Occipital lobe (tissue), 2 donors: ENCODE results near the genes ARFRP1 and SLC2A4RG.

- RAMPAGE, long total RNA = no peak
These were observed 2.4 kb upstream of the COL9A3 start for GRCh38 chr20:62814065-62815293.

GRCh38 chr20:62816540-62816891 lies 334 bp upstream of the COL9A3 start:
- RAMPAGE, long total RNA = no peak

DNA sequence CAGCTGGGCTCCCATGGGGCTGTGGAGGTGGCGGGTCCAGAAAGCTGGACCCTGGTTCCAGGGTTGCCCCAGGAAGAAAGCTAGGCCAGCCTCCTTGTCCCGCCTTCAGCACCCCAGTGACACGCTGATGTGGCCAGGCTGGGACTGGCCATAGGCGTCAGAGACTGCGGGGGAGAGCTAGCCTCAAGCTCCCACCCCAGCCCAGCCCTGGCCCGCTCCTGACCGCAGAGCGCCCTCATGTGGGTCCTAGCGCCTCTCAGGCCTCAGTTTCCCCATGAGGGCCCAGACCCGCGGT lies 7.7 kb downstream of the COL9A3 start:
- RAMPAGE, long total RNA = no peak

GRCh38 chr20:62900116-62901261 lies 25.8 kb downstream of the DIDO1 start:
- RAMPAGE, long total RNA = no peak

- RAMPAGE, long total RNA = no peak
These were observed 3.2 kb downstream of the SLC17A9 start for GRCh38 chr20:62955443-62956299.

DNA sequence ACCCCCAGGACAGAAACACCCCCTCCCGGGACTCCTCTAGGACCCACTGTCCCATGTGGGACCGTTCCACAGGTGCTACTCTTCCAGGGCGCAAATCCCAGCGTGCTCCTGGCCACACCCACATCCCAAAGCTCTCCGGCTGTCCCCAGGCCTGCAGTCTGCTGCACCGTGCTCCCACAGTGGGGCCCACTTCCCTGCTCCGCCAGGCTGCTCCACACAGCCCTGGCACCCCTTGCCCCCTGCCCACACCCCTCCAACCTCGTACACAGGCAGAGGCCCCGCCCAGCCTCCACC lies 27.4 kb downstream of the YTHDF1 start:
- RAMPAGE, long total RNA = no peak

- RAMPAGE, long total RNA = no peak
These were observed 680 bp downstream of the YTHDF1 start for GRCh38 chr20:63215051-63215850.

- RAMPAGE, long total RNA = no peak
These were observed 977 bp downstream of the NKAIN4 start for GRCh38 chr20:63252920-63254052.

DNA sequence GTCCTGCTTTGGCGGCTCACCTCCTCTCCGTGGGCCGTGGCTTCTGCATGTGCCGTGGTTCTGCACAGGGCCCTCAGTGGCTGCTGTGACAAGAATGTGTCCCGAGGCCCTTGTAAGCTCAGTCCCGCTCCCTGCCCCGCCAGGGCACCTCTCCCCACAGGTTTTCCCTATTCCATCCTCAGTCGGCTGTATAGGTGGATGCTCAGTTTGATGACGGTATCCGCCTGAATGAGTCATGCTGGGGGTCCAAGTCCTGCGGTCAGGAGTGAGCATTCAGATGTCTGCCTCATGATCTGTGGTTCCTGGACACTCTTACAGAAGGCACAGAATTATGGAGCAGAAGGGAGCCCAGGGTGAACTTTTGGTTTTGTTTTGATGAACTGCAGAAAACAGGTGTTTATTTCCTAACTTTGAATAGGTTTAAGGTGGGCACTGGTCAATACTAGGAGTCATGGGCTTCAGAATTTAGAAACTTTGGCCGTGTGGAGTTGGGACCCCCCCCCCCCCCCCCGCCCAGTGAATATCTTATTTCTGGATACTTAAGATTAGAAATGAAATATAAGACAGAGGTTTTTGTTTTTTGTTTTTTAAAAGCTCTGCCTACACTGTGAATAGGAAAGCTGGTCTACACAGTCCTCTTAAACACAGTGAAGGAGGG lies 1.3 kb downstream of the ARFGAP1 start:
- RAMPAGE, long total RNA = no peak

DNA sequence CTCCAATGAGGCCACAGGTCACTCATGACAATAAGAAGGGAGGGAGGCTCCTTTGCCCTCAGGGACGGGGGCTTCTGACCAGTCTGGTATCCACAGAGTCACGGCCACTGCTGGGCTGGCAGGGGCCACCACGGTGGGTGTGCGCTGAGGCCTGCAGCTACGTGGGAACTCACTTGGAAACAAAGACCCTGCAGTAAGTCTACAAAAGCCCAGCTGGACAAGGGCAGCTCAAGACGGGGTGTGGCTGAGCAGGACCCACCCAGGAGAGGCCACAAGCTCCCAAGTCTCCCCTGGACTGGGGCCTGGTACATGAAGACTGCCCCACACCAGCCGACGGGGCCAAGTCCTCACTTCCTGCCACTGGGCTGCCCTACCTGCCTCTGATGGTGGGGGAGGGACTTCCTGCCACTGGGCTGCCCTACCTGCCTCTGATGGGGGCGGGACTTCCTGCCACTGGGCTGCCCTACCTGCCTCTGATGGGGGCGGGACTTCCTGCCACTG lies 48.3 kb upstream of the CHRNA4 start:
- RAMPAGE, long total RNA = no peak

DNA sequence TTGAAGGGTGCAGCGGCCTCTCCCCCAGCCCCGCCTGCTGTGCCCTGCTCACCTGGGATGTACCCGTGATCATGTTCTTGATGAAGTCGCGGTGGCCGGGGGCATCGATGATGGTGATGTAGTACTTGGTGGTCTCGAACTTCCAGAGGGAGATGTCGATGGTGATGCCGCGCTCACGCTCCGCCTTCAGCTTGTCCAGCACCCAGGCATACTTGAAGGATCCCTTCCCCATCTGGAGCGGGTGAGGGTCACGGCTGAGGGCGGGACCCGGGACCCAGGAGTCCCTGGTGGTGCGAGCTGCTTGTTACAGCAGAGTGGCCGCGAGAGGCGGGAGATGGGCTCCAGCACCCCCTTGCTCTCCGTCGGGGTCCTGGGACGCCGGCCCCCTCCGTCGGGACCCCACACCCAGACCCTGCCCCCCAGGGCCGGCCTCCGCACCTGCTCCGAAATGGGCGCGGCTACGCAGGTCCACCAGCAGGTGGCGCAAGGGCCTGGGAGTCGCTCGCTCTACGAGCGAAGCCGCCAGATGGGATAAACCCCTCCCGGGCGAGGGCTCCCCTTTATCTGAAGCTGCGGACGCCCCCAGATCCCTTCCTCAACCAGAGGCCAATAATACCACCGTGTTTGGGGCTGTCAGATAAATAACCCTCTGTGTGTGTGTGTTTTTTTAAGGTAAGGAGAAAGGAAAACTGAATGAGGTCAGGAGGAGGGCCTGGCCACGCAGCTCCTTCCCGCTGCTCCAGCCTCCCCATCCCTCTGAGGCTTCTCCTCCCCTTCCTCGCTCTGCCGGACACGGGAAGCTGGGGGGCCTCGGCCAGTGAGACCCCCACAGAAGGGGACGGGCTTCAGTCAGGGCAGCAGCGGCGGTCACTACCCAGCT lies 2.8 kb downstream of the EEF1A2 start:
- RAMPAGE, long total RNA = no peak

- RAMPAGE, long total RNA = no peak
These were observed 1.4 kb downstream of the EEF1A2 start for GRCh38 chr20:63497445-63497868.

GRCh38 chr20:63569748-63570318 lies 4.2 kb downstream of the HELZ2 start:
- RAMPAGE, long total RNA = no peak

DNA sequence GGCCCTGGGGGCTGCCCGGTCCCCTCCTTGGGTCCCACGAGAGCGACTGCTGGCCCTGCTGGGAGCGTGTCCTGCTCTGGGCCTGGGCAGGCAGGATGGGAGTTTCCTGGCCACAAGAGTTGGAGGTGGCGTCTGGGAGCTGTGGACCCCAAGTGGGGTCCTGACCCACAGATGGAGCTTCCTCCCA lies 7.3 kb upstream of the TNFRSF6B start:
- RAMPAGE, long total RNA = no peak

GRCh38 chr20:63707195-63708232 lies at the start of gene ARFRP1:
TSS of gene ARFRP1 (minus strand) at chr20:63707976.
- RAMPAGE, long total RNA = start-site peak on the minus strand at chr20:63707877-63707920, 155 and 98 reads in 2 replicates; start-site peak on the plus strand at chr20:63708042-63708145, 161 and 383 reads in 2 replicates

DNA sequence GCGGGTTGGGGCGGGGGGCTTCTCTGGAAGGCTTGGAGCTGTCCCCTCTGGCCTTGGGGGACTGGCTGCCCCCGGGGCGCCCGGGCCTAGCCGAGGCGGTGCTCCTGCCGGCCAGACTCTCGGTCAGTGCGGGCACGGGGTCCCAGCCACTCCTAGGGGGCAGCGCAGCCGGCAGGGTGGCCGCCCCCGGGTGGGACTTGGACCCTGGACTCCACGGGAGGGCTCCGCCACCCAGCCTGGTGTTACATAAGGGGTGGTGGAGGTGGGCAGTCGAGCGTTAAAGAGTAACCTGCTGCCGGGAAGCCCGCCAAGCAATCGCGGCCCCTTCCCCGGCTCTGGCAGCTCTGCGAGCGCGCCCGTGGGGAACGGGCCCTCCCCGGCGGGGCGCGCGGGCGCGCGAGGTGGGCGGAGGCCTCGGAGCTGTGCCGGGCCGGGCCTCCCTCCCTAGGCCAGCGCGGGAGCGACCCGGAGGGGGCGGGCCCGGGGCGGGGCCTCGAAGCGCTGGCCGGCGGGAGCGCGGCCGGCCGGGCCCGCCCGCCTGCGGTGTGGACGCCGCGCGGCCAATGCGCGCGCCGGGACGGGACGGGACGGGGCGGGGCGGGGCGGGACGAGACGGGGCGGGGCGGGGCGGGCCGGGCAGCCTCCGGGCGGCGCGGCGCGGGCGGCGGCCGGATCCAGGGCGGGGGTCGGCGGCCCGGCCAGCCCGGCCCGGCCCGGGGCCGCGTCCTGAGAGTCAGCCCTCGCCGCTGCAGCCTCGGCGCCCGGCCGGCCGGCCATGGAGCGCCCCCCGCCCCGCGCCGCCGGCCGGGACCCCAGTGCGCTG lies at the start of gene SLC2A4RG:
Gene SLC2A4RG (plus strand): TSS at position 639 of the 823 bp plus-strand sequence.
- RAMPAGE, long total RNA = no peak

DNA sequence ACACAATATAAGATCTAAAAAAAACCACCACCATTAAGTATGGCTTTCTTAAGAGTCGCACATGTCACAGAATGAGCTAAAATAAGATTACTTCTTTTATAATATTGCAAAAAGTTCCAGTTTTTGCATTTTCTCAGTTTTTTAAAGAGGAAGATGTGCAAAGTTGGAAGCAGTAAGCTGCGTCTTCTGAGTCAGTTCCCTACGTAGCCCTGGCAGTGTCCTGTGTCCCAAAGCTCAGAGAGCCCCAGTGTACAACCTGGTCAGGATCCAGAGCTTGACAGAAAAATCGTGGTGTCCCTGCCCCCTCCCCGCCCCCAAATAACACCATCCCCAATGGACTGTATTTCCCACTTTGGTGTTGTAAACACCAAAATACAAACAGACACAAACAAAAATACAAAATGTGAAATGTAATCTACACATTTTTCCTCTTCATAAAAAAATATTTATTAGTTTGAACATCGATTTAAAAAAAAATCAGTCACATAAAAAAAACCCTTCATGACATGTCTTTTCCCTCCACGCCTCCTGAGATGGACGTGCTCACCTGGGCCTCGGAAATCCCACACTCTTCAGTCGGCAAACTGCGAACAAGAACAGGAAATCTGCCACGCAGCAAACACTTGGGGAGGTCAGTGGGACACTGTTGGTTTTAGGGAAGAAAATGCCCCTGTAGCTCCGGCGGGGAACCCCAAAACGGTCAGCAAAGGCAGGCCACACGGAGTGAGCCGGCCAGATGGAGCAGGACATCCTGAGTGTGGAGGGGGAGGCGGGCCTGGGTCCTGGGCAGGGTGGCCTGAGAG lies 4.7 kb downstream of the SLC2A4RG start:
- RAMPAGE, long total RNA = no peak

- RAMPAGE, long total RNA = no peak
These were observed 25.6 kb downstream of the SLC2A4RG start for GRCh38 chr20:63765144-63765597.

DNA sequence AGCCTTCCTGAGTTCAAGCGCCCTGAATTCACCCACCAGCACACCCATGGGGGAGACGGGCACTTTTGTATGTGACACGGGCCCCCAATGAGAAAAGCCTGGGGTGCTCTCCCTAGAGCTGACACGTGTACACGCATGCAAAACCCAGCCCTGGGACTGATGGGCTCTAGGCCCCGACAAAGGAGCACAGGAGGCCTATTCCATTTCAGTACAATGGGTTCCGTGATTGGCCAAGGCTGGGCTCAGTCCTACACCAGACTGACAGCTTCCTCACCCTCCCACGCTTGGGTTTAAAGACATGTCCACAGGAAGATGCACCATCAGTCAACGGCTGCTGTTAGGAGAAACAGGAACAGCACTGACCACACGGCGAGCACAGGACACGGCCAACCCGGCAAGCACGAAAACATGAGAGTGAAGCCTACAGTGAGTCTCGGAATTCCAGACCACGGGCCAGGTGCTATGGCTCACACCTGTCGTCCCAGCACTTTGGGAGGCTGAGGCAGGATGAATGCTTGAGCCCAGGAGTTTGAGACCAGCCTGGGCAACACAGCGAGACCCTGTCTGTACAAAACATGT lies 8.7 kb downstream of the ZBTB46 start:
- RAMPAGE, long total RNA = no peak

DNA sequence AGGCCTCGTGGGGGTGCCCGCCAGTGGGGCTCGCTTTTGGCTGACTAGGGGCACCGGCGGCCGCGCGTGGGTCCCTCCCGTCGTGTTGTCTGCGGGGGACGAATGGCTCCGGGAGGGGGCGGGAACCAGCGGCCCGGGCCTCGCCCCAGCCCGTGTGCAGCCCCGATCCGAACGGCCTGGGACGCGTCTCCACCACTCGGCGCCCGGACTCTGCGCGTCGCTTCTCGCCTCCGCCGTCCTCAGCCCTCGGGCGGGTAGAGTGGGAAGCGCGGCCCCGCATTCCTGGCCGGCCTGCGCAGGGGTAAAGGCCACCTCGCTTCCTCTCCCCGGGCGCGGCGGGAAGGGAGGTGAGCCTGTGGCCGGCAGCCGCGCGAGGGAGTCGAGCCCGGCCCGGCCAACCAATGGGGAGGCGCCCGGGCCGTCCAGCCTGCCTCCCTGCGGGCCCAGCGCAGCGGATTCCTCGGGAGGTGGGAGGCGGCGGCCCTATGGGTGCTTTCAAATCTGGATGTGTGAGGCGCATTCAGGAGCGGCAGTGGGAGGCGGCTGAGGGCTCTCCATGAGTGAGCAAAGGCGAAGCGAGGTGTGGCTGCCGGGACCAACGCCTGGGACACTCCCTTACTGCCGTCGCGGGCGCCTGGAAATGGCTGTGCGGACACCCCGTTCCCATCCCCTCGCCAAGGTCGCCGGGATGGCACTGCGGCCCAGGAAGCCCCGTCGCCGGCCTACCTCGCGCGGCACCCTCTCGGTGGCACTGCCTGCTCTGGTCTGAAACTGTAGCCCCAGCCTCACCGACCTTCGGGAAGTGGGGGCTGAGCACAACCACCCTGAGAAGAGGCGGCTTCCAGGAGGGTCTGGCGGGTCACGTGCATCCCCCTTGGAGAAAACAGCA lies 1.2 kb upstream of the ZBTB46 start:
- RAMPAGE, long total RNA = no peak